Metastatic Breast Carcinoma in the Ovary (tissue), 3 donors: ENCODE measurements around a stretch of chr3.

- PRO-cap, 3 experiments, result no peak in any of the 3 experiments
These were observed 53.2 kb upstream of the PLSCR5 start for GRCh38 chr3:146658399-146658694.

GRCh38 chr3:147420931-147421970 is 12.1 kb downstream of the ZIC1 start:
- PRO-cap, 3 experiments, result no peak in any of the 3 experiments

DNA sequence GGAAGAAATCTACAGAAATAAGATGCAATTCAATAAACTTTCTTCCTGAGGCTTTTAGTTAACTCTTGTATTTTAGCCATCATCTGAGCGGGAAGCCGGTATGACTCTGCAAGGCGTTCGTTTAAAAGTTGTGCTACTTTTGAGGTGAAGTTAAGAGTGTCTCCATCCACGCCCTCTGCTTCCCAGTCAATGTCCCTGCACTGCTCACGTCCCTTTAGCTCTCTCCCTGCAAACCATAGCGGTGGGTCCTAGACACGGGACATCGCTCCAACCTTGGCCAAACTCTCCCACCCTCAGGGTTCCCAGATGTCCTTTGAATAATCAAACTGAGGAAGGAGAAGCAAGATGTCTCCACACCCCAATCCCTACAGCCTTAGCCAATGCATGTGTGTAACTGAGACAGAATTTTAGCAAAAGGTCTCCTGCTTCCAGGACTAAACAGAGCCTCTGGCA is 726 bp downstream of the AGTR1 start:
- PRO-cap, 3 experiments, result no peak in any of the 3 experiments

- PRO-cap, 3 experiments, result no peak in any of the 3 experiments
These were observed 29.6 kb downstream of the AGTR1 start for GRCh38 chr3:148727228-148727757.

DNA sequence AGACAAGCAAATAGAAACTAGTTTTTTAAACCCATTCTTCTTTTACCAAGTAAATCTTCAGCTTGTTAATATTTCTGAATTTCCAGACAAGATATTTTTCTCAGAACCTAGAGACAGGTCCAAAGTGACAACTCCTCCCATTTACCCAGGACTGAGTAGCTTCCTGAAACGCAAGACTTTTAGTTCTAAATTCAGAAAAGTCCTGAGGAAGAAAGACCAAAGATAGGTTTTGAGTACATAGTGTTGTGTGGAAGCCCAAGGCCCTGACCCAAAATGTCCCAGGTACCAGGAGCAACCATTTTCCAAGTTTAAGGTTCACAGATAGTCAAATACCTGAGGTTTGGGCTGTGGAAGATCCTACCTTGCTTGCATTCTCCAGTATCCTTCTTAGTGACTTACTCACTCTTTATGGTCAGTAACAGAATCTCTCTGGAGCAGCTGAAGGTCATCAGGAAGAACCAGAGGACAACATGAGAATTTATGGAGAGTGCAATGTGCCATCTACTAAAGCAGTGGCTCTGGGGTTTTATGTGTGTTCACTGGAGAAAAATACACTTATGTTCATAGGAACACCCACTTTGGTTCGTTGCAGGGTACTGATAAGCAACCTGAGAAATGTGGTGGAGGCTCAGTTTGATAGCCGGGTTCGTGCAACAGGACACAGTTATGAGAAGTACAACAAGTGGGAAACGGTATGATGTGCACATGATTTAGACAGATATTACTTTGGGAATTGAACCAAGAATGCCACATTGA is 12.7 kb downstream of the CPB1 start:
- PRO-cap, 3 experiments, result no peak in any of the 3 experiments

- PRO-cap, 3 experiments, result no peak in any of the 3 experiments
These were observed 6.3 kb downstream of the GYG1 start for GRCh38 chr3:148997607-148998135.

GRCh38 chr3:149161943-149162447 is 32.6 kb downstream of the HPS3 start:
- PRO-cap, 3 experiments, result no peak in any of the 3 experiments

DNA sequence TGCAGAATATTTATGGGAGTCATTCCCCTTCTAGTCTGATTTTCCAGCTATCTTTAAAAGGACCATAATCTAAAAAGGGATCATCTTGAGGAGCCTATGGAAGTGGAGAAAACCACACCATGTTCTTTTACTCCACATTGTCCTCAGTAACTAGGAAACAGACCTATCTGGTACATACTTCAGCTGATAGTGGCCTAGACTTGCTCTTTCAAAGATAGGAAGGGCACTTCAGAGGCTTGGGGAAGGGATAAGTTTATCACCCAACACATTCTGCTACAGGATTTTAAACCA is 35.5 kb downstream of the CP start:
- PRO-cap, 3 experiments, result no peak in any of the 3 experiments

- PRO-cap, 3 experiments, result peak in 1 of 3 experiments; most common minus-strand start chr3:149277623 (in 1)
These were observed 55.9 kb upstream of the CP start for GRCh38 chr3:149277552-149277907.

DNA sequence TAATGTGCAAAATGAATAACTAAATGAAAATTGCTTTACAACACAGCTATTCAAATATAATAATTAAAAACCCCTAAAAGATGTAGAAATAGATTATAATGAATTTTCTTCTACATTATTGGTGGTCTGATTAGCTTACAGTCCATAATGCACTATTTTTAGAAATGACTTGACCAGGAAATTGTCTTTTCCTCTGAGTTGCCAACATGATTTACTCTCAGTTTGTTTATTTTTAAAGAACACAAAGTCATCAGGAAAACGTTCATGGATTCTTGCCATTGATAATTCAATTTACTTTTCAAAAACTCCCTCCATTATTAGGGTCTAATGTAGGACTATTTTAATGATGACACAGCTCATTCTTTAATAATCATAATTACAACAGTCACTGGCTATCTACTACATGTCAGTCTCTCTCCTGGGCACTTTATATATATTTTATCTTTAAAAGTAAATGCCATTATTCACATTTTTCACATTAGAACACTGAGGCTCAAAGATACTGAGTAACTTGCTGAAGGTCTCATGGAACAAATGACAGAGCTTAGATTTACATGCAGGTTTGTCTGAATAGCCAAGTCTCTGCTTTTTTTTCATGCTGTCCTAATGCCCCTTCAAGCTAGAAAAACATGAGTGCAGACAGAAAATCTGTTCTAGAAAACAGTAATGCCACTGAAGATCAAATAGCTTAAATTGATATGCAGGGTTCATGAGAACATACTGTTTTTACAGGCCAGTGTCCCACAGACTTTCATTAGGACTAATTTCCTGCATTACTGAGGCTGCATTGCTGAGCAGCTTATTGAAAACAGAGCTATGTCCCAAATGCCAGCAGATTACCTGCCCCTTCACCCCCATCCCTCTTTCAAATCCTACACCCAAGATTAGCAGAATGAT is 968 bp downstream of the TM4SF18 start:
- PRO-cap, 3 experiments, result no peak in any of the 3 experiments

- PRO-cap, 3 experiments, result no peak in any of the 3 experiments
These were observed 7.2 kb upstream of the TM4SF18 start for GRCh38 chr3:149340591-149340982.

DNA sequence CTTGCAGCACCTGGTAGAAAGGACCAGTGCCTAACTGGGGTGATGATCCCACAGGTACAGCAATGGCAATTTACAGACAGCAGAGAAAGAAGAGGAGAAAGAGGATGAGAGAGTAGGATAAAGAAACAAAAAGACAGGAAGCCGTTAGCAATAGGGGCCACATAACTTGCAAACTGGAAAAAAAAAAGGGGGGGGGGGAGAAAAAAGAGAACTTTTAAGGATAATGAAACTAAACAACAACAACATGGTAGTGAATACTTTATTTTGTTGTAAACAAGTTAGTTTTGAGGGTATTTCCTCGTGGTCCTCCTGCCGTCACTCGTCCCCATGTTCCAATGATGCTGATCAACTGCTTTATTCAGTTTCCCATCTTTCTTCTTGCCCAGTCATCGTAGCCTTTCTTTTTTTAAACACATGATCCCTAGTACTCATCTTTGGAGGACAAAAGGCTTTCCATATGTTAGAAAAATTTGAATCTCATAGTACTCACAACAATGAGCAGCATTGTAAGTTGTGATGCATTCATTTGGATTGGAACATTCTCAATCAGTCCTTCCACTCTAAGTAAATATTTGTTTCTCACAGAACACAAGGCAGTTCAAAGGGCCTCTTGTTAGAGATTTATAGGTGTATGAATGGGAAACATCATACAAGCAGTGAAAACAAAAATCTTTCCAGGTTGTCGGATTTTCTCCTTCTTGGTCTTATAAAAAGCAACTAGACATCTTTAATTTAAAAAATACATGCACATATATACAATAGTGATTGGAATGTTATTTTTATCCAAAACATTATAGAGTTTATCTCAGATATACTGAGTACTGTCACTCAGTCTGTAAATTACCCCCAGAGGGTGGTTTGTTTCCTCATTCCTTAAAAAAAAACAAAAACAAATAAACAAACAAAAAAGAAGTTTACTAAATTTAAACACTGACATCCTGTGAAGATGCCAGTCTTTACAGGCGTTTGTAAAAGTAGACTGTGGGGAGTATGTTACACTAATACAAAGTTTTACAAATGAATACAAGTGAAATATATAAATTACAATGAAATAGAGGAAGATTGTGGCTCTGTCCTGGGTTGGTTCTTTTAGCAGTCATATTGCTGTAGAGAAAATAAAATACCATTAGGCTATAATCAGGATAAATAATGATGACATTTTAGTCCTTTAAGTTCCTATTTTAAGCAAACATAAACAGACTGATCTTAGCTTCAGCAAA is 8.3 kb downstream of the TM4SF1 start:
- PRO-cap, 3 experiments, result no peak in any of the 3 experiments

- PRO-cap, 3 experiments, result peak in 1 of 3 experiments; most common plus-strand start chr3:149376821 (in 1); most common minus-strand start chr3:149376768 (in 1)
These were observed 752 bp downstream of the TM4SF1 start for GRCh38 chr3:149376577-149377216.

DNA sequence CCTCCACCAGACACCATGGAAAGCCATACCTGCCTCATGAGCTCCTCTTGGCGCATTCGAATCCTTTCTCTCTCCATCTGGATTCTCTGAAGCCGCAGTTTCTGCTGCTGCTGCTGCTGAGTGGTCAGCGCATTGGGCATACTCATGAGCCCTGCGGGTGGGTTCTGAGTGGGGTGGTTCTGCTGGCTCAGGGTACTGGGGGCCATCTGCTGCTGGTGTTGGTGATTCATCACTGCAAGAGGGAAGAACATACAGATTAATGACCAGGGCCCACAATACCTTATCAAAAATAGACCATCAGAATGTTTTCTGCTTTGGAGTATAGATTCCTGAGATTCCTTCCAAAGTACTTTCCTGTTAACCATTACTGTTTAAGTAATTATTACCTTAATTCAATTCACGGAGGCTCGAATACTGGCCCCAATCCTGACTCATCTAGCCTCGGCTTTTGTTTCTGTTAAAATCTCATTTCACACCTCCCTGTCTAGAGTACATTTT is 67.9 kb downstream of the TM4SF4 start:
- PRO-cap, 3 experiments, result no peak in any of the 3 experiments

DNA sequence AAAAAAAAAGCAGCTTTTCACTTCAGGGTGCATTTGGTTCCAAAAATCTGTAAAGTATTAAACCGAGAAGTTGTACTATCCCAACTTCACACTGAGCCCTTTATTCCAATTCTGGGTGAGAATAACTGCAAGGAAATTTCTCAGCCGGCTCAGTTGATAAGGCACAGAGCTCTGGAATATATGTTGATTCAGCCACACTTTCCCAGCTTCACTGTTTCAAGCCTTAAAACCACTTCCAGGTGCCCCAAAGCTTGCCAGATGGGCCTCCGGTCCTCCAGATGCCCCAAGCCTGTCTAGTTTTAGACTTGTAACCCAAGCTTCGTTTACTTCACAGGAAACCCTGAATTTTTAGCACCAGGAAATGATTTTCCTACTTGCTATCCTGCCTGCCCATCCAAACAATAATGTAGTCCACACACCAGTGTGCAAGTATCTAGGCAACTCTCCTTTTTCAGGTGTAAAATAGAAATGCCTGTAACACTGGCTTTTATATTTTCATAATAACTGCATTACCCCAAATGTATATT is 79.6 kb downstream of the TM4SF4 start:
- PRO-cap, 3 experiments, result no peak in any of the 3 experiments

GRCh38 chr3:149570936-149571456 is 86.8 kb downstream of the WWTR1 start:
- PRO-cap, 3 experiments, result peak in 1 of 3 experiments; most common minus-strand start chr3:149571160 (in 1)

GRCh38 chr3:149575571-149576807 is 81.8 kb downstream of the WWTR1 start:
- PRO-cap, 3 experiments, result no peak in any of the 3 experiments

- PRO-cap, 3 experiments, result no peak in any of the 3 experiments
These were observed 45.0 kb downstream of the WWTR1 start for GRCh38 chr3:149612692-149613452.

DNA sequence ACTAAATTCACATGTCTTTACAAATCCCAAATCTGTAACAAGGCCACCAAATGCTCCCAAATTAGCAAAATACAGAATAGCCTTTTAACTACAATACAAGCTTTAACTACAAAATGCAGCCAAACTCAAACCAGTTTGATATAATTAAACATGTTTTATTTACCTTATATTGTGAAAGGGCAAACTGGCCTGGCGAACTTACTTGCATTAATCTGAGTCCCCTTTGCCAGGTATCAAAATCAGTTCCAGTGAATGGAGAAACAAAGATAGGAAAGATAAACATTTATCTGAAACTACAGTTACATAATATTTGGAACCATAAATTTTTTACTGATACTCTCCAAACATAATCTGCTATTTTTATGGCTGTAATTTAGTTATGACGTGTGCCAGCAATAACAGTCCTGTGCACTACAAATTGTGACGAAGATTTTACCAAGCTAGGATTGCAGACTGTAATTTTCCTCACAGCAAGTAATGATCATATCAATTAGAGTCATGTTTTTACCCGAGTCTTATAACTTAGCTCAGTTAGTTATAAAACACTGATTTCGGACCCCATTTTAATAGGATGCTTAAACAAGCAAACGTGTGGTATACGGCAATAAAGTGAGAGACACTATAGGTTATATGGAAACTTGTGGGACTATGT is 14.7 kb downstream of the WWTR1 start:
- PRO-cap, 3 experiments, result no peak in any of the 3 experiments

DNA sequence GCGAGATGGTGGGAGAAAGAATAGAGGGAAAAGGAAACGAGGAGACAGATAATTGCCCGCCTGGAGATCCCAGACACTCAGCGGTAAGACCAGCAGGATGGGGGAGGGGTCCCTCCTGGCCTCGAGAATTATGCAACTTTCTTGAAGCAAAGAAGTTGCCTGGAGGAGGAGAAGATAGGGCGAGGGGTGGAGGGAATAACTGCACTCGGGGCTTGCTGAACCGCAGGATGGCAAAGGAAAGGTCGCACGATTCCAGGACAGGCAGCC is 508 bp downstream of the WWTR1 start:
- PRO-cap, 3 experiments, result peak in 2 of 3 experiments; most common minus-strand start position 82 of the sequence (in 1)